Glomerular endothelial cell (primary cell): ENCODE measurements around a stretch of chr6.

DNA sequence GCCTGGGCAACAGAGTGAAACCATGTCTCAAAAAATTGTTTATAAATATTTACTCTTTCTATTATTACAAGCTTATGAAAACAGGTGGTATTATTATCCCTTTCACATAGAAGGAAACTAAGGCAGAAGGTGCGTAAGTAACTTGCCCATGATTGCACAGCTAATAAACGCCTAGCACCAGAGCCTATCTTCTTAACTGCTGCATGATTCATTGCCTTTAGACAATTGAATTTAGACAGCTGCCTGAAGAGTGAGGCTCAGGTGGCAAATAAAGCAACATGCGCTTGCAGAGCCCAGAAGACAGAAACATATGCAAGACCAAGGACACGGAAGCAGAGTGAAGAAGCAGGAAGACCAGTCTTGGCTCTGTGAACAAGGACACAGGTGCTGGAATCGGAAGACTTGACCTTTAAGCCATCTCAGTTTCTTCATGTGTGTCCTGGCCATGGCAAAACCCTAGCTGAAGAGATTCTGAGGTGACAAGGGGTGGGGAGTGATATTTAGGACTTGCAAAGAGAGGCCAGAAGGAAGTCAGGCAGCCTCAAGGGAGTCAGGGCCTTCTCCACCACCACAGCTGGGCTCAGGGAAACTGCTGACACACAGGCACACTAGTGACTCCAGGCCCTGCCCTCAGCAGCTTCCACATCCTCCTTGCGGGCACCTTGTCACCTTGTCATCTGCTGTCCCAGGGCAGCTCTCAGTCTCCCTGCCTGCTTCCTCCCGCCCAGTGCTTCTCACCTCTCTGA lies 91.7 kb upstream of the SLC22A16 start:
- RAMPAGE, long total RNA, result no peak

DNA sequence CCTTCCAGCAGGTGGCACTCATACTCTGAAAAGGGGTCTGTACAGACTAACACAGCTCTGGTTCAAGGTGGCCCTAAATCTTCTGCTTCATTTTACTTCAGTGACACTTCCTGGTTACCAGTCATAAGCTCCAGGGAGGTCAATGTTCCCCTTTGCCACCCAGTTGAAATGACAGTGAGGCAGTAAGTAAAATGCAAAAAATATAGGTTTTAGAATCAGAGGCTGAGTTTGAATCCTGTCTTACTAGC lies 132.8 kb downstream of the CDK19 start:
- RAMPAGE, long total RNA, result no peak

GRCh38 chr6:110762282-110762962 lies 52.8 kb downstream of the CDK19 start:
- RAMPAGE, long total RNA, result no peak

- RAMPAGE, long total RNA, result no peak
Observed at GRCh38 chr6:110782033-110782520, 33.2 kb downstream of the CDK19 start.

DNA sequence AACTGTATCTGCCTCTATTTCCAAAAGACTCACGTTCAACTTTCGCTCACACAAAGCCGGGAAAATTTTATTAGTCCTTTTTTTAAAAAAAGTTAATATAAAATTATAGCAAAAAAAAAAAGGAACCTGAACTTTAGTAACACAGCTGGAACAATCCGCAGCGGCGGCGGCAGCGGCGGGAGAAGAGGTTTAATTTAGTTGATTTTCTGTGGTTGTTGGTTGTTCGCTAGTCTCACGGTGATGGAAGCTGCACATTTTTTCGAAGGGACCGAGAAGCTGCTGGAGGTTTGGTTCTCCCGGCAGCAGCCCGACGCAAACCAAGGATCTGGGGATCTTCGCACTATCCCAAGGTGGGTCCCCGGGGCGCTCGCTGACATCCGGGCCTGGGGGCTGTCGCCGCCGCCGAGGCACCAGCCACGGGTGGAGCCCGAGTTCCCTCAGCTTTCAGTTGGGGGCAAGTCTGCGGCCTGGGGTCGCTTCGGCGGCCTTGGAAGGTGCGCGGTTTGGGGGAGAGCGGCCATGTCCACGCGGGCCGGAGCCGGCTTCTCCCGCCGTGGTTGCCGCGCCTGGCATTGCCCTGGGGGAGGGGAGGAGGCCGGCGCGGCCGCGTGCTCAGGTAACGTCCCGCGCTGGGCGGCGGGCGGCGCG lies 405 bp downstream of the AMD1 start:
- RAMPAGE, long total RNA, result no peak

DNA sequence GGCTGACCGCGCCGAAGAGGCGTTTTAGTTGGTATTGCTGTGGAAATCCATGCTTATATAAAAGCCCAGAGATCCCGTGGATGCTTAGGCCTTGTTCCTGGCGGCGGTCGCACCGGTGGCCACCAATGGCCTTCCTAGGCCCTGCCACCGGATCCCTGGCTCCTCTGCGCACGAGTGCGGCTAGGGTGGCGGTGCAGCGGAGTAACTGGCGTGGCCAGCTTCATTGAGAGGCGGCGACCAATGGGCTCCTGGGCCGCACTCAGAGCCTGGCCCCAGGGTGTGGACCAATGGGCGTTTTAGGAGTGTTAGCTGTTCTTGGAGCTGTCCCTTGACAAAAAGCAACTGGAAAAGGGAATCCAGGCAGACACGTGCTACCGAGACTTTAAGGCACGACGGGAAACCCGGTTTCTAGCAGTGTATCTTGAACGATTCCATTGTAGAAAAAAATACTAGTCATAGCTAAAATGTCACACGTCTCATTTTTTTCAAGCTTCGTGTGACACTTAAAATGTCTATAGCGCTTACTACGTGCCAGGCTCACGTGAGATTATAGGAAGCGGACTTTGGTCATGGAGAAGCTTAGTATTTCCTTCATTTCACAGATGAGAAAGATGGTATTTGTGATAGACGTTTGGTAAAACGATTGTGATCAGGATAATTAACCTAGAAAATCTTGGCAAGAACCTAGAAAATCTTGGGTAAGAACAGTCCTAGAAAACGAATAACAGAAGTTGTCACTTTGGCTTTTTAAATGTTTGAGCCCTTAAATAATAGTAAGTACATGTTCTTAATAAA lies 1.8 kb downstream of the AMD1 start:
- RAMPAGE, long total RNA, result no peak

- RAMPAGE, long total RNA, result no peak
Observed at GRCh38 chr6:110944420-110945167, 13.9 kb upstream of the GTF3C6 start.

- RAMPAGE, long total RNA, result no peak
Observed at GRCh38 chr6:110971367-110971857, 10.4 kb upstream of the RPF2 start.

DNA sequence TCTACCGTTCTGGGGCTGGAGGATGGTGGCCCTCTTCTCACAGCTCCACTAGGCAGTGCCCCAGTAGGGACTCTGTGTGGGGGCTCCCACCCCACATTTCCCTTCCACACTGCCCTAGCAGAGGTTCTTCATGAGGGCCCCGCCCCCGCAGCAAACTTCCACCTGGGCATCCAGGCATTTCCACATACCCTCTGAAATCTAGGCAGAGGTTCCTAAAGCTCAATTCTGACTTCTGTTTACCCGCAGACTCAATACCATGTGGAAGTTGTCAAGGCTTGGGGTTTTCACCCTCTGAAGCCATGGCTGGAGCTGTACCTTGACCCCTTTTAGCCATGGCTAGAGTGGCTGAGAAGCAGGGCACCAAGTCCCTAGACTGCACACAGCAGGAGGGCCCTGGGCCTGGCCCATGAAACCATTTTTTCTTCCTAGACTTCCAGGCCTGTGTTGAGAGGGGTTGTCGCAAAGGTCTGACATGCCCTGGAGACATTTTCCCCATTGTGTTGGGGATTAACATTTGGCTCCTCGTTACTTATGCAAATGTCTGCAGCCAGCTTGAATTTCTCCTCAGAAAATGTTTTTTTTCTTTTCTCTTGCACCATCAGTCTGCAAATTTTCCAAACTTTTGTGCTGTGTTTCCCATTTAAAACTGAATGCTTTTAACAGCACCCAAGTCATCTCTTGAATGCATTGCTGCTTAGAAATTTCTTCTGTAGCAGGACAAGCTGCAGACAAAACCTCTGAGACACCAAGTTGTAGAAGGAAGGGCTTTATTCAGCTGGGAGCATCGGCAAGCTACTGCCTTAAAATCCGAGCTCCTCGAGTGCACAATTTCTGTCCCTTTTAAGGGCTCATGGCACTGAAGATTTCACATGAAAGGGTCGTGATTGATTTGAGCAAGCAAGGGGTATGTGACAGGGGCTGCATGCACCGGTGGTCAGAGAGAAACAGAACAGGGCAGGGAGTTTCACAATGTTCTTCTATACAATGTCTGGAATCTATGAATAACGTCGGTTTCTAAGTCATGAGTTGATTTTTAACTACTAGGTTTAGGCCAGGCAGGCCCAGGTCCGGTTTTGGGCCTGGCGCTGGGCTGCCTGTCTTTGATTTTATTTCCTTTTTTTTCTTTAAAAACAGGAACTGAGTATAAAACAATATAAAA lies 24.7 kb downstream of the MFSD4B start:
- RAMPAGE, long total RNA, result no peak

- RAMPAGE, long total RNA, result no peak
Observed at GRCh38 chr6:111374938-111375700, 107.9 kb downstream of the REV3L start.

GRCh38 chr6:111415467-111416017 lies 67.5 kb downstream of the REV3L start:
- RAMPAGE, long total RNA, result no peak

DNA sequence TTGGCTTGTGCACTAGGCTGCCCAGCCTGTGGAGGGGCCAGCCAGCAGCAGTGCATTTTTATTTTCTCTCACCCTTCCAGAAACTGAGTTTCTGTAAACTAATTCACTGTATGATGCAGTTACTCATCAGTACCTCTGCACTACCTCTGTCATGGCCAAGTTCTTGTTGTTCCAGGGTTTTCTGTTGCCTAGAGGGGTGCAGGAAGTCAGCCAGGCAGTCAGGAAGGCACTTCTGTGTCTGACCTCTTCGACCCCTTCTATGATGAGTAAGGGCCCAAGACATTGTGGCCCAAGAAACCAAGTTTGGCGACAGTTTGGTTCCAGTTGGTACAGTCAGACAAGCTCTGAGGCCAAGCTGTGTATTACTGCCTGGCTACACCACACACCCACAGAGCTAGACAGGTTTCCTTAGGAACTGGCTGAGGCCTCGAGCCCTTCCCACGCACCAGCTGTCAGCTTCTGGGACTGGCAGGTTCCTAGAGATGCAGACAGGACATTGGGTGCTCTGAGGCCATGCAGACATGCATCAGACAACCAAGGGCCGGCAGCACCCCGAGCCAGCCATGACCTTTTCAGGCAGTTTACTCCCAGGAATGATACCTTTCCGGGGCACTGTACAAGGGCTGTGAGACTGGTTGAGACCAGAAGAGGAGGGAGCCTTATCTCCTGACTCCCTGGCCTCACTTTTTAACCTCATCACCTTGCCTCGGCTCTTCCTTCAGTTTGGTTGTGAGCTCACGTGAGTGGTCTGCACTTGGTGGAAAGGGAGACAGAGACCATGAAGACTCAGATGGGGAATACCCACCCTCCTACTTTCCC lies 41.1 kb downstream of the TRAF3IP2 start:
- RAMPAGE, long total RNA, result no peak

- RAMPAGE, long total RNA, result no peak
Observed at GRCh38 chr6:111565237-111566306, 40.1 kb downstream of the TRAF3IP2 start.

GRCh38 chr6:111589274-111590068 lies 16.2 kb downstream of the TRAF3IP2 start:
- RAMPAGE, long total RNA, result no peak

DNA sequence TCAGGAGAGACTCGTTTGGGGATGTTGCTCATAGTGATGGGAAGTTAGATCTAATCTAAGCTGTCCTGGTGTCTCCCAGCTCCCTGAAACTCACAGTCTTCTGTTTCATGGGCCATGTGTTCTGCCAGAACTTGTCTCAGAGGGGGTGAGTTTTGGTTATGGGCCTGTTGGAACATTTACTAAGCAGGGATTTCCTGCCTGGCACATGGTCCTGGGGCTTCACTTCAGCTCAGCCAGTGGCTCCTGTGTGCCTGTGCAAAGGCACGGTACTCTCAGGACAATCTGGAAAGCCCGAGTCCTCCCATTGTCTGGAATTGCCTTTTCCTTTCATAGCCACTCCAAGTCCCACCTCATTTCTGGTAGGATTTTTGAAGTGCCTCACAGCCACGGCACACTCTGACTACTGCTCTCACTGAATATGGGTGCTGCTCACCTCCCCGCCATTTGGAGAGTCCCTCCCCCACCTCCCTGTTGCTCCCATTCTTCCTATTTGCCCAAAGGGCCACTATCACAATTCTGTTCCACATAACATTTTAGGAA lies 17.7 kb upstream of the TRAF3IP2 start:
- RAMPAGE, long total RNA, result no peak

GRCh38 chr6:111626033-111626427 lies 20.4 kb upstream of the TRAF3IP2 start:
- RAMPAGE, long total RNA, result no peak

DNA sequence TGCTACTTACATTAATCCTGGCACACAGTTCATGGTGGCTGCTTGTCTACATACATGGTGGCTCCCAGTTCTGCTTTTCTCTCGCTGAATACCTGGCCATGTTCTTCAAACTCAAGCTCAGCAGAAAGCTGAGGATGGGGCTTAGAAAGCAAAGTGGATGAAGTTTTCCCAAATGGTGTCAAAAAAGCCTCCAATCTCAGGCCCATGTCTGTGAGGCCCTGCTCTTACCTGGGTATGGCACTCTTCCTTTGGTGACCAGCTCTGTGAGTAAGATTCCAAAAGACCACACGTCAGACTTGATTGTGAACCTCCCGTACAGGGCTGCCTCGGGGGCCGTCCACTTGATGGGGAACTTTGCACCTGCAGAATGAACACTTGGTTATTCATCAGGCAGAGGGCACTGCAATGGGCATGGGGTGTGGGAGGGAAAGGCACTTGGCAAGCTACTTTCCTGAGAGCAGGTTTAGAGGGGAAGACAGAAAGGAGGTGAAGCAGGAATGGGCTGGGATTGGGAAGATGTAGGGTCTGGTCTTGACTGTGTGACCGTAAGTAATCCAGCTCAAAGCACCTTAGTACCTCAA lies 68.7 kb upstream of the TRAF3IP2 start:
- RAMPAGE, long total RNA, result no peak

- RAMPAGE, long total RNA, result no peak
Observed at GRCh38 chr6:111693797-111693996, 88.0 kb upstream of the TRAF3IP2 start.

- RAMPAGE, long total RNA, result no peak
Observed at GRCh38 chr6:111724588-111724822, 118.8 kb upstream of the TRAF3IP2 start.

DNA sequence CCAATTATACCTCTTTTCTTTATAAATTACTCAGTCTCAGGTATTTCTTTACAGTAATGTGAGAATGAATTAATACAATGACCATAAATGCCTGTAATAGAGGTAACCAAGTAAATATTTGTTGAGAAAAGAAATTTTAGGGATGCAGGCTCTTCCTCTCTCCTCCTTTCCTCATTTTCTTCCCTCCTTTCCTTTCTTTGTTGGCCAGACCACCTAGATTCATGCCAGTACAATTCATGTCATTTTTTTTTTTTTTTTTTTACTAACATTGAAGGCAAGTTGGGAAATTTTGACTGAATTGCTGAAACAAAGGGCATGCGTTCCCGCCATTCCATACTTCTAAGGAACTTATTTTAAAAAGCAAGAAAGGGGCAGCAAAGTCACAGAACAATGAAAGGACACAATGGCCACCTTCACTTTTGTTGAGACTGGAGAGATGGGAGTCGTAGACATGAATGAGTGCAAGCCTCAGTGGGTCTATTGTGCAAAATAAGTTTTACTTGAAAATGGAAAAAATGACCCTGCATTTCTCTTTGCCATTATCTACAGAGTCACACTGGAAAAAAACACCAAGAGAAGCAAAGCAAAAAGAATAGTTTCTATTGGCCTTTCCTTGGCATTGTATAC lies 122.7 kb downstream of the FYN start:
- RAMPAGE, long total RNA, result no peak